Prostate gland (tissue), 2 donors: Measurements from ENCODE around the gene SLC38A1.

DNA sequence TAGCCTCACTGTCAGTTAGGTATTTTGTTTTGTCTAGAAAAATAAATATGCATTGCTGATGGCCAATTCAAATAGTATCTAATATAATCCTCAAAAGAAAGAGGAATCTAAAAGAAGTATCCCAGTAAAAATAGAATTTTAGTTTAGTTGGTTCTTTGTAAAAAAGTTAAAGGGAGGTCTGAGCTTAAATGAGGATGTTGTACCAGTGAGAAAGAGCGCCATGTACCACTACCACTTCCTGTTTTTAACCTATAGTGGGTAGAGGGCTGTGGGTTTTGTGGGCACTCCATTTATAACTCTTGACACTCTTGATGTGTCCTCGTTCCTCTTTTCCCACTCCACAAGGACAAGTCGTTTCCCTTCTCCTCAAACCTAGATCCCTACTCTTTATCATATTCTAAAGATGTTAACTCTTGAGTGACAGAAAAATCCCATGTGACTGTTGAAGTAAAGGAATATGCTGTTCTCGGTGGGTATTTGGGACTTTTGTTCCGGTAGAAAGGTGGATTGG lies 50.9 kb downstream of the SLC38A1 start:
- PRO-cap, result no peak
- RAMPAGE, long total RNA, 2 experiments, result no peak in any of the 2 experiments

DNA sequence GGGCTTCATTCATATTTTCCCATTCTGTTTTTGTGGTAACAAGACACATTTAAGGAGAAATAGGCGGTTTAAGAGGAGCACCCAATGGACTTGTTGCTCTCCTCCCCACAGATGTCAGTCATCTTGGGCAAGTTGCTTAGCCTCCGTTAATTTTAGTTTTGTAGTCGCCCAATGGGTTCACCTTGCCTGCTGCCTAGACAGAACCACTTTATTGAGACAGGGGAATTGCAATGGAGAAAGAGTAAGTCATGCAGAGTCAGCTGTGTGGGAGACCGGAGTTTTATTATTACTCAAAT lies 50.5 kb downstream of the SLC38A1 start:
- PRO-cap, result no peak
- RAMPAGE, long total RNA, 2 experiments, result no peak in any of the 2 experiments

GRCh38 chr12:46228231-46228658 lies 40.6 kb downstream of the SLC38A1 start:
- PRO-cap, result no peak
- RAMPAGE, long total RNA, 2 experiments, result no peak in any of the 2 experiments

- PRO-cap, result no peak
- RAMPAGE, long total RNA, 2 experiments, result no peak in any of the 2 experiments
These were observed 34.8 kb downstream of the SLC38A1 start for GRCh38 chr12:46234013-46234523.

- PRO-cap, result no peak
- RAMPAGE, long total RNA, 2 experiments, result no peak in any of the 2 experiments
These were observed 22.7 kb downstream of the SLC38A1 start for GRCh38 chr12:46245818-46246907.

GRCh38 chr12:46268095-46268144 lies 923 bp downstream of the SLC38A1 start:
- PRO-cap, result no peak
- RAMPAGE, long total RNA, 2 experiments, result no peak in any of the 2 experiments

- PRO-cap, result bidirectional peak, plus-strand start at chr12:46268833, minus-strand start at chr12:46268776; bidirectional peak, plus-strand start at chr12:46269200, minus-strand start at chr12:46269012
- RAMPAGE, long total RNA, 2 experiments, result start-site peak on the minus strand in 2 of 2 experiments, at chr12:46268618-46269160 at its widest, 24 to 199 reads per replicate
These were observed at the start of gene SLC38A1 for GRCh38 chr12:46268574-46269277. SLC38A1 (minus strand) TSS chr12:46269043.

- PRO-cap, result no peak
- RAMPAGE, long total RNA, 2 experiments, result no peak in any of the 2 experiments
These were observed 14.6 kb downstream of the SLC38A2 start for GRCh38 chr12:46357872-46358508.

DNA sequence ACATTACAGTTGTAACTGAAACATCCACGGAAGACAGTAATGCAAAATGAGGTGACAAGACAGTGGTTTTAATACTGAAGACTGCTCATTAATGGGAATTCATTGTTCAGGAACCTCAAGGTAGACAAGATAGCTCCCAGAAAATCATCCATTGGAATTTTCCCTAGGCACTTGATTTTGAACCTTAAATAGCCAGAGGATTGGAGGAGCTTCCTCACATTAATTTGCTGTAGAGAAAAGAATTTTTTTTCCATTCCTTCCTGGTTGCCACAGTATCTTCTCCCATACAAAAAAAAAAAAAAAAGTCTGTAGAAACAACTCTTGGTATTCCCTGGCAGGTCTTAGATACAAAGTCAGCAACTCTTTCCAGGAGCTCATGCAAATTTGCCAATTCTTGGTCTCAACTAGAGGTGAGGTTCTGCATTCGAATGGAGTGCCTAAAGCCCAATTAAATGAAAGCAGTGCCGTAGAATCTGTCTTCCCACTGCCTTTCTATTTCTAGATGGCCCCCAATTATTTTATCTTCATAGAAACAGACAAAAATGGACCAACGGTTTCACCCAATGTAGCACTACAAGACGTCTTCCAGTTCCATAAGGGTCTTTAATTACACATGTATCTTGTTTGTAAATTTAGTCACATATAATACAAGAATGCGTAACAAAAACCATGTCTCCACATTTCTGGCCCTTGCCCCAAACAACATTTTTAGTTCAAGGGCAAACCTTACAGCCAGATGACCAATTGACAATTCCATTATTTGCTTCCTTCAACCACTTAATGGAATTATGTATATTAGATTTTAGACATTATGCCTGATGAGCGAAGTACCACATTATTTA lies 13.6 kb downstream of the SLC38A2 start:
- PRO-cap, result no peak
- RAMPAGE, long total RNA, 2 experiments, result no peak in any of the 2 experiments

GRCh38 chr12:46374503-46374784 lies 1.9 kb upstream of the SLC38A2 start:
- PRO-cap, result no peak
- RAMPAGE, long total RNA, 2 experiments, result no peak in any of the 2 experiments

- PRO-cap, result no peak
- RAMPAGE, long total RNA, 2 experiments, result no peak in any of the 2 experiments
These were observed 121.9 kb upstream of the SLC38A2 start for GRCh38 chr12:46494321-46494928.

DNA sequence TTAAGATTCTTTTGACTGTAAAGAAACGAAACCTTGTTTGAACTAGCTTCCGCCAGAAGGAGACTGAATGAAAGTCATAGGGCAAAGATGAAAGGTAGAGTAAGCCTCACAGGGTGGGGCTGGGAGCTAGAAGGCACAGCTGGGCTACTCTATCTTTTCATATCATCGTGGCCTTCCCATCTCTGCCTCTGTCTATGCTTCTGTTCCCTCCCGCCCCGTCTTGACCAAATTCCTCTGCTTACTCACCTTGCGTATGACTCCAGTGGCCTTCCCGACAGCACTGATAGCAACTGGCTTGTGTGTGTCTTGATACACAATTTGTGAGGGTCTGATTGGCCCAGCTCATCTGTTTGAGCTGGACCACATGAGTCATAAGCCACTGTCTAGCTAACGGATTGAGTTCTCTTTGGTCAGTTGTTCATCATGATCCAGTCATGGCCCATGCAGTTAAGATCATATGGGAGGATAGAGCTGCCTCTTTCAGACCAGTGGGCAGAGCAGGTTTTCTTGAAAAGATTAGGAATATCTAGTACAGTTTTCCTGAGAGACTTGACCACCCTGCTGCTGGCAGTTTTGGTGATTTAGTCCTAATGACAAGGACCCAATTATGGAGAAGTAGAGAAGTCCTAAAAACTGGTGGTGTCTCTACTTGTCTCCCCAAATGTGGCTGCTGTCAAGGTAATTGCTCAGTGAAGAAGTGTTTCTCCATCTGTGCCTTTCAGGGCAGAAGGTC lies 151.6 kb upstream of the SLC38A2 start:
- PRO-cap, result no peak
- RAMPAGE, long total RNA, 2 experiments, result no peak in any of the 2 experiments

DNA sequence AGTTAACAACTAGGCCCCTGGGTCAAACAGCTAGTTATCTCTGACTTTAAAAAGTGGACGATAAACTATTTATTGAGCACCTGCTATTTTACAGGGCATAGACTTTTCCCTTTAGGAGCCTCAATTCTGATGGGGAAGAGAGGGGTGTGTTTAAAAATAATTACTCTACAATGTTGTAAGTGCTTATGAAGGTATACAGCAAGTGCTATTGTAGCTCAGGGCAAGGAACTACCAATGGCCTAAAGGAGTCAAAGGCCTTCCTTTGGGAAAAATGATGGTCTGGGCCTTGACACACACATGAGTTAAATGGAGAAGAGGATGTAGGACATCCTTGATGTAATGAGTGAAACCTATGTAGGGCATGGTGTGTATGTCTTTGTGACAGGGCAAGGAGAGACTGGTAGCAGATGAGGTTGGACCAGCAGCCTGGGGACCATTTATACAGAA lies 182.2 kb upstream of the SLC38A2 start:
- PRO-cap, result no peak
- RAMPAGE, long total RNA, 2 experiments, result no peak in any of the 2 experiments

DNA sequence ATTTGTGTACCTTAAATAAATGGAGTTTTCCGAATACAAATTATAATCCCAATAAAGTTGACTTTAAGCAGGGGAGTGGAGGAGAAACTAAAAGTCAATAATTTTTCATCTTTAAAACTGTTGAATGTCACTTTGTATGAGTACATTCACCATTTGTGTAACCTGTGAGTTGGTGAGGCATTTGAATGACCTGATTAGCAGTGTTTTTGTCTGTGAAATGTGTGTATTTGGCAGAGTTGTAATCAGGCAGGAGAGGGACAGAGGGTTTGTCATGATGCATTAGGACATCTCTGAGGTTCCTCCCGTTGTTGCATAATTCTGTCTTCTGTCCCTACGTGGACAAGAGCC lies 208.8 kb downstream of the SLC38A4 start:
- PRO-cap, result no peak
- RAMPAGE, long total RNA, 2 experiments, result no peak in any of the 2 experiments

DNA sequence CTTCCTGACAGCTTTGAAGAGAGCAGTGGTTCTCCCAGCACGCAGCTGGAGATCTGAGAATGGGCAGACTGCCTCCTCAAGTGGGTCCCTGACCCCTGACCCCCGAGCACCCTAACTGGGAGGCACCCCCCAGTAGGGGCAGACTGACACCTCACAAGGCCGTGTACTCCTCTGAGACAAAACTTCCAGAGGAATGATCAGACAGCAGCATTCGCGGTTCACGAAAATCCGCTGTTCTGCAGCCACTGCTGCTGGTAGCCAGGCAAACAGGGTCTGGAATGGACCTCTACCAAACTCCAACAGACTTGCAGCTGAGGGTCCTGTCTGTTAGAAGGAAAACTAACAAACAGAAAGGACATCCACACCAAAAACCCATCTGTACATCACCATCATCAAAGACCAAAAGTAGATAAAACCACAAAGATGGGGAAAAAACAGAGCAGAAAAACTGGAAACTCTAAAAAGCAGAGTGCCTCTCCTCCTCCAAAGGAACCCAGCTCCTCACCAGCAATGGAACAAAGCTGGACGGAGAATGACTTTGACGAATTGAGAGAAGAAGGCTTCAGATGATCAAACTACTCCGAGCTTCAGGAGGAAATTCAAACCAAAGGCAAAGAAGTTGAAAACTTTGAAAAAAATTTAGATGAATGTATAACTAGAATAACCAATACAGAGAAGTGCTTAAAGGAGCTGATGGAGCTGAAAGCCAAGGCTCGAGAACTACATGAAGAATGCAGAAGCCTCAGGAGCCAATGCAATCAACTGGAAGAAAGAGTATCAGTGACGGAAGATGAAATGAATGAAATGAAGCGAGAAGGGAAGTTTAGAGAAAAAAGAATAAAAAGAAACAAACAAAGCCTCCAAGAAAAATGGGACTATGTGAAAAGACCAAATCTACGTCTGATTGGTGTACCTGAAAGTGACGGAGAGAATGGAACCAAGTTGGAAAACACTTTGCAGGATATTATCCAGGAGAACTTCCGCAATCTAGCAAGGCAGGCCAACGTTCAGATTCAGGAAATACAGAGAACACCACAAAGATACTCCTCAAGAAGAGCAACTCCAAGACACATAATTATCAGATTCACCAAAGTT lies 207.3 kb downstream of the SLC38A4 start:
- PRO-cap, result no peak
- RAMPAGE, long total RNA, 2 experiments, result start-site peak on the plus strand in 1 of 2 experiments, centred at position 902 of the sequence, 10 reads per replicate

GRCh38 chr12:46738171-46738998 lies 87.4 kb downstream of the SLC38A4 start:
- PRO-cap, result no peak
- RAMPAGE, long total RNA, 2 experiments, result start-site peak on the plus strand in 1 of 2 experiments, at chr12:46738408-46738510 at its widest, 7 reads per replicate

DNA sequence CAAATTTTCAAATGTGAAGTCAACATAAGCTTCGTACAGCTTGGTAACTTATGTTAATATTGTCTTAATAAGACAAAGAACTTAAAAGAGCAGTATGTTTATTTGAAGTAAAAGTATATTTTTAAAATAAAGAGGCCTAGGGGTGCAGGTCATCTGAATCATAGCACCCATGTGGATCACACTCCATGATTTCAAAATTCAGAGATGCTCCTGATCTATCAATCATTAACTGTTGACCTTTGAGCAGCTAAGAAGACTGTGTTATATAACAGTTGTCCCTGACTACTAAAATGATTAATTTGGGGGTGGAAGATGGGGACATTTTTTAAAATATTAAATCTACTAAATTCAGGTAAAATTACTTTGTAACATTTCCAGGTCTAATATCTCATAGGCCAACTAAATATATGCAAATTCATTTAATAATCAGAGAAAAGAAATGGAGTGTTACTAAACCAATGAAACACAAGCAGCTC lies 120.8 kb upstream of the PCED1B start:
- PRO-cap, result no peak
- RAMPAGE, long total RNA, 2 experiments, result no peak in any of the 2 experiments

GRCh38 chr12:46983215-46983755 lies 96.1 kb upstream of the PCED1B start:
- PRO-cap, result no peak
- RAMPAGE, long total RNA, 2 experiments, result no peak in any of the 2 experiments

GRCh38 chr12:47223354-47224171 lies 143.8 kb upstream of the AMIGO2 start:
- PRO-cap, result no peak
- RAMPAGE, long total RNA, 2 experiments, result no peak in any of the 2 experiments

GRCh38 chr12:47360654-47361738 lies 281.2 kb upstream of the AMIGO2 start:
- PRO-cap, result no peak
- RAMPAGE, long total RNA, 2 experiments, result no peak in any of the 2 experiments